Parotid gland (tissue), 1 donor: ENCODE results near the genes RPL13 and SPATA2L.

- PRO-cap: no peak
These were observed 67.6 kb downstream of the ANKRD11 start for GRCh38 chr16:89422301-89423613.

- PRO-cap: no peak
These were observed 51.5 kb downstream of the ANKRD11 start for GRCh38 chr16:89438939-89439276.

GRCh38 chr16:89452210-89452645 lies 38.1 kb downstream of the ANKRD11 start:
- PRO-cap: no peak

GRCh38 chr16:89460595-89461199 lies 29.7 kb downstream of the ANKRD11 start:
- PRO-cap: no peak

- PRO-cap: no peak
These were observed 15.8 kb downstream of the ANKRD11 start for GRCh38 chr16:89474405-89475160.

DNA sequence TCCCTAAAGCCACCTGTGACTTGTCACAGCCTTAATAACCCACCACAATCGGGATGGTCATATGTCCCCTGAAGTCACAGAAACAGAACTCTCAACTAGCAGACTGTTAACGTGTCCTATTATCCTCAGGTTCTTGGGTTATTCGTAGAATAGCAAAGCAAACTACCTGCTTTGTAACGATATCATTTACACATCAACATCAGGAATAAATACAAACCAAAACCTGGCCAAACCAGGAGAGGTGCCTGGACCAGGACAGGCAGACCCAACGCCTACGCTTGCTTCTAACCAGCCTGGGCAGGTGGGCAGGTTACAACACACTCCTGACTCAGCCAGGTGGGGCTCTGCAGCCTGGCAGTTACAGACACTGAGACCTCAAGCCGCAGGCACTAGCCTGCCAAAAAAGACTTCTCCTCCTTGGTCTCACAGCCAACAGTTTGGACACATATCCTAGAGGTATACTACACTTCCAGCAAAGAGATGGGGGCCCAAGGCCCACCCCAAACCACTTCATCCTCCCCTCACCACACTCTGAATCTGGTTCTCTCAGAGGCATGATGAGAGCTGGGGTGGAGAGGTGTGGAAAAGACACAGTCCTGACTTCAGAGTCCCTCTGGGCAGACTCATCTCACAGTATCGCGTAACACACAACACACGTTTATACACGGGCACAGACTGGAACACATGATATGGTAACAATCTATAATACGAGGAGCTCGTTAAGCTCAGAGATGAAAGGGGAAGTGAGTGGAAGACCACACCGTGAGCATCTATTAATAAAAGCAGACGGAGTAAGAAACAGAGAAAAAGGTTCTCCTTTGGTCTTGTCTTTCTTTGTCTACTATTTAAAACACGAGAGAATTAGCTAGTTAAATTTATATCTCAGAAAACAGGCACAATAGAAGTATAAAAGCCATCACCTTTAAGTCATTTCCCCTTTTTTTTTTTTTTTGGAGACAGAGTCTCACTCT lies 13.8 kb downstream of the ANKRD11 start:
- PRO-cap: no peak

GRCh38 chr16:89490754-89491304 lies 468 bp upstream of the ANKRD11 start:
- PRO-cap: bidirectional peak, plus-strand start at chr16:89490971, minus-strand start at chr16:89490549

- PRO-cap: no peak
These were observed 17.0 kb downstream of the SPG7 start for GRCh38 chr16:89525155-89525719.

- PRO-cap: bidirectional peak, plus-strand start at chr16:89560682, minus-strand start at chr16:89560528
These were observed at the start of gene RPL13 for GRCh38 chr16:89560624-89560880. TSS of gene RPL13 (plus strand) at chr16:89560682.

GRCh38 chr16:89561865-89562650 lies 1.6 kb downstream of the RPL13 start:
- PRO-cap: no peak

DNA sequence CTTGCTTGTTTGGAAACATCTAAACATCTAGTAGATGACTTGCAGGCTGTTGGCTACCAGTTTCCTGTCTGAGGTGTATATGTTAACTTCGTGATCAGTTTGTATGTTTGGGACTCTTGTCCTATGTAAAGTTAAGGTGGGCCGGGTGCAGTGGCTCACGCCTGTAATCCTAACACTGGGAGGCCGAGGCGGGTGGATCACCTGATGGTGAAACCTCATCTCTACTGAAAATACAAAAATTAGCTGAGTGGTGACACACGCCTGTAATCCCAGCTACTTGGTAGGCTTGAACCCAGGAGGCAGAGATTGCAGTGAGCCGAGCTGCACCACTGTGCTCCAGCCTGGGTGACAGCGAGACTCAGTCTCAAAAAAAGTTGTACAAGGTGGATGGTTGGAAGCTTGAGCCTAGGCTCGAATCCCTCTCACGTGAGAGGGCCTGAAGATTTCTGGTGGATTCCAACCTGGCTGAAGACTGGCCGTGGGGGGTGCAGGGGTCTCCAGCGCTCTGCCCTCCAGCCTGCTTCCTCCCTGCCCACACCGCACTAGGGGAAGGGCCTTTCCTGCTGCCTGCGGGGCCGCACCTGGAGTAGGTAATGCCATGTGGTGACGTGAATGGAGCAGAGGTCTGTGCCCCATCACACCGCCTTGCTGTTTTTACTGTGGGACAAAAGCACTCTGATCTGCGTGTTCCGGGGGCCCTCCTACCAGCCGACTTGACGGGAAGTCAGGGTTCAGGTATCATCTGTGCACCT lies 4.0 kb downstream of the RPL13 start:
- PRO-cap: no peak

- PRO-cap: no peak
These were observed 1.1 kb upstream of the CPNE7 start for GRCh38 chr16:89574341-89575028.

- PRO-cap: no peak
These were observed 7.0 kb downstream of the DPEP1 start for GRCh38 chr16:89620286-89620942.

- PRO-cap: no peak
These were observed 2.1 kb downstream of the CHMP1A start for GRCh38 chr16:89655350-89655830.

GRCh38 chr16:89694848-89695260 lies 6.7 kb downstream of the SPATA2L start:
- PRO-cap: no peak

- PRO-cap: bidirectional peak, plus-strand start at chr16:89700369, minus-strand start at chr16:89700240
These were observed 1.4 kb downstream of the SPATA2L start for GRCh38 chr16:89699835-89700805.

GRCh38 chr16:89701328-89702094 lies at the start of gene SPATA2L:
TSS of gene SPATA2L (minus strand) at chr16:89701705.
- PRO-cap: bidirectional peak, plus-strand start at chr16:89701808, minus-strand start at chr16:89701695

DNA sequence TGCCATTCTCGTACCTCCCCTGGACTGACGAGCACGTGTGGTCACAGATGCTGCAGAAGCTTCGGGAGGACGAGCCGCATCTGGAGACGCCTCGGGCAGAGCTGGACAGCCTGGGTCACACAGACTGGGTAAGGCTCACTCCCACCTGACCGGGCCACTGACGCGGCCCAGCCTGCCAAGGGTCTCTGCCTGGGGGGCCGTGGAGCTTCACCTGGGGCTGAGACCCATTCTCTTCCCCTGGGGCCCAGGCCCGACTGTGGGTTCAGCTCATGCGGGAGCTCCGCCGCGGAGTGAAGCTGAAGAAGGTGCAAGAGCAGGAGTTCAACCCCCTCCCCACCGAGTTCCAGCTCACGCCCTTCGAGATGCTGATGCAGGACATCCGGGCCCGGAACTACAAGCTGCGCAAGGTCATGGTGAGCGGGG lies 19.1 kb upstream of the TCF25 start:
- PRO-cap: no peak

DNA sequence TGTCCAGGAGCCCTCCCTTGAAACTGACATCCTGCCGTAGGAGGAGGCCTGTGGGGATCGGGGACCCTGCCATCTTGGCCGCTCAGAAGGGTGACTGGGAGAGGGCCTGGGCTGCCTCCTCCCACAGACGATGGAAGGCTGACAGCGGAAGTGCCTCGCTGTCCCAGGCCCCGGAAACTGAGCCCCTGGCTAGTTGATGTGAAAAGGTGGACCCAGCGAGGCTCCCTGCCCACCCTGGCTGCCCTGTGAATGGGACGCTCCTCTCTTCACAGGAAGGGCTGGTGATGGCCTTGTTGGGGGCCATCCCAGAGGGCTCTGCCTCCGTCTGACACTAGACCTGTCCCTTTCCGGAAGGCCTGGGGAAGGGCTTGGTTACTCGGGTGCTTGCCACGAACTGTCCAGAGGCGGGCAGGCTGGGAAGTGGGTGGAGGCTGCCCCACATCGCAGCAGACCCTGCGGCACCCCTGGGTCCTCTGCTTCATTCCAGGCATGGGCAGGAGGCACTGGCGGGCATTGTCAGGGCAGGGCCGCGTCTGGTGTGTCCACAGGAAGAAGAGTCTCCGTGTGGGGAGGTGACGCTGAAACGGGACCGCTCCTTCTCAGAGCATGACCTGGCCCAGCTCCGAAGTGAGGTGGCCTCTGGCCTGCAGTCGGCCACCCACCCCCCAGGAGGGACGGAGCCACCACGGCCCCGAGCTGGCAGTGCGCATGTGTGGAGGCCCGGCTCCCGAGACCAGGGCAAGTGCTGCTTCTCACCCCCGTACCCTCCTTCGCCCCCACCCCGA lies 14.6 kb upstream of the TCF25 start:
- PRO-cap: no peak

DNA sequence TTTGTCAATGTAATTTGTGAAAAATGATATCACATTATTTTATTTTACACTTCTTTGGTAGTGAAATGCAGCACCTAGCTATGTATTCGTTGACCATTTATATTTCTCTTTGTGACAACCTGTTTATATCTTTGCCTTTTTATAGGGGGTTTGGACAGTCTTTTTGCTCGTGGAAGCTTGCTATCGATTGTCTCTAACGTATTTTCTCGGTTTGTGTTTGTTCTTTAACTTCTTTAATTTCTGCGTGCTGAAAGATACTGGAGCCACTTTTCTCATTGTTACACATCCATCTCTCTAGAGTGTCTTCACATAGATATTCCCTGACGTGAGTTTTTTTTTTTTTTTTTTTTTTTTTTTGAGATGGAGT lies 1.8 kb downstream of the TCF25 start:
- PRO-cap: no peak